NB4 (cell line): ENCODE results near the genes HOXA5 and HOXA9.

DNA sequence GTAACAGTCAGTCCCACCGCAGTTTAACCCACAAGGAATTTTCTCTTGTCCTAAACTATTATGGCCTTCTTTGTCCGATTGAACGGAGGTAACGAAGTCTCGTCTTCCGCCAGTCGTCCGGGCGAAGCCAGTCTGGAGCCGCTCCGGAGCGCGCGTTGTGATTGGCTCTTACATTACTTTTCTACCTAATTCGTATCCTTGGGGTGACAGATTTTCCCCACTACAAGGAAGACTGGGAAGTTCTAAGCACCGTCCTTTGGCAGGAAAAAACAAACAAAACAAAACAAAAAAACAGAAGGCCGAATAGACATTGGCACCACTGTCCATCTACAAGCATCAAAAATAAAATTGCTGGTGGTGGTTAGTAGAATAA, 576 bp upstream of the SKAP2 start:
- RRBS: no CpG with 5 or more reads among the region's 17 CpGs

DNA sequence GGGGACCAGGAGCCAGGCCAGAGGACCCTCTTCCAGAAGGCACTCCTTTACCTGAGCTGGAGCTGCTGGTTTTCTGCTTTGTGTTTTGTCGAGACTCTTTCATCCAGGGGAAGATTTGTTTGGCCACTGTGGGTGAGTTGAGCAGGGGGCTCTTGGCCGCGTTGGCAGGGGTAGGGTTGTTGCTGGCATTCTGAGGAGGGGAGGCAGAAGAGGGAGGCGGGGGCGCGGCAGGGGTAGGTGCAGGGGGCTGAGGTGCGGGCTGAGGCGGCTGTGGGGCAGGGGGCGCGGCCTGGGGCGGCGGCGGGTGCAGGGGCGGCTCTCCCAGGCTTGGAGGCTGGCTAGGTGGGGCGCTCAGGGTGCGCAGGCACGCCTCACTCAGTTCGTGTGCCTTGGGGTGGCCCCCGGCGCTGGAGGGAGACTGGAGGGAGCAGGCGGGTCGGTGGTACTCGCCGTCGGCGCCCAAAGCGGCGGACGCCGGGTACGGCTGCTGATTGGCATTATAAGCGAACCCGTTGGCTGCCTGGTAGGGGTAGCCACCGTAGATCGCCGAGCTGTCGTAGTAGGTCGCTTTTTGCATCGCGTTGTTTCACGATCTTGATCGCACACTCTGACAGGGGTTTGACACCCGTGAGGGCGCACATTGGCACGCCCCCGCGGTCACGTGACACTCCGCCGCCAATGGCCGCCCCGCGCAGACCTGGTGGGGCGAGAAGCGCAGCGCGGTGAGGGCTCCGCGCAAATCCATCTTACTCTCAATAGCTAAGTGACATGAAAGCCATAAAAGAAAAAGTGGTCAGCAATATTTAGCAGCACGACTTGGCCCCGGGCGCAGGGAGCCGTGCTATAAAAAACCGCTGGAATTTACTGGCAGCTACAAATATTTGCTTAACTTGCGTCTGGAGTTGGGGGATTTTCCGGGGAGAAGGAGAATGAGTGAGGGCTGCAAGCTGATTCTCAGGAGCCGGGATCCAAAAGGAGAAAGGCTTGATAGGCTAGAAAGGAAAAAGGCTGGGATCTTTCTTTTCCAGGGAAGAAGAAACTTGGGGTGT, 7.9 kb upstream of the HOXA2 start:
- RRBS: 97% methylated on average over 17 of the region's 67 CpGs

GRCh38 chr7:27111113-27112015, 8.9 kb upstream of the HOXA2 start:
- RRBS: no CpG with 5 or more reads among the region's 10 CpGs

GRCh38 chr7:27121833-27122451, 8.6 kb downstream of the HOXA4 start:
- RRBS: no CpG with 5 or more reads among the region's 24 CpGs

DNA sequence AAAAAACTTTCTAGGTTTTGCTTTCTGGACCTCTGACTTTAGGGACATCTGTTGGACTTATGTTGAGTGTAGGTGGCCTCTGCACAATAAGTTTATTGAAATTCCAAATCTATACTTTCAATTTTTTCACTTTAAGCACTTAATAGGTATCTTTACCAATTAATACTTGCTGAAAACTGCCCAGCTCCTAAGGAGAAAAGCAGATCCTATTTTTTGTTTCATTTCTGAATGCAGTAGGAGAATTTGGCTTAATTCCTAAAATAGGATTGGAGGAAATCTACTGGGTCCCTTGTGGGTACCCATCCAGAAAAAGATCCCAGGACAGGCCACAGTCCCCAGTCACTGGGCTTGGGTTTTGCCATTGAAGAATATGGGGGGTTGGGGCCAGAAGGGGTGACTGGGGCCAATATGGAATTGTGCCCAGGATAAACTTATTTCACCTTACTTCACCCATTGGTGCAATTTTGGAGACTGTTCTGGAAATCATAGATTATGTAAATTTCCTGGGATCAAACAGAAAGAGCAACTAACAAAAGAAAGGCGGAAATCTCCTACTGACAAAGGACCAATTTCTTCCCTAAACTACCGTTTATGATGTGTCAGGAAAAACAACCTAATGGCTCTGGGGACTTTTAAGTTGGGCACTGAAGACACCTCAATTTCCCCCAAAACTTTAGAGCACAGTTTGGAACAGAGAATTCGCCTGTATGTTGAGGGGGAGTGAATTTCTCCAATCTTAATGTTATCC, 5.0 kb downstream of the HOXA5 start:
- RRBS: no CpG with 5 or more reads among the region's 3 CpGs

DNA sequence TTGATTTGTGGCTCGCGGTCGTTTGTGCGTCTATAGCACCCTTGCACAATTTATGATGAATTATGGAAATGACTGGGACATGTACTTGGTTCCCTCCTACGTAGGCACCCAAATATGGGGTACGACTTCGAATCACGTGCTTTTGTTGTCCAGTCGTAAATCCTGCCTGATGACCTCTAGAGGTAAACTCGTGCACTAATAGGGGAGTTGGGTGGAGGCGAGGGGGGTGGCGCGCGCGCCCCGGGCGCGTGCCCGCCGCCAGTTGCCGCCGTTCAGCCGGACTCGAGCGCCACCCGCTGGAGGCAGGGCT, at the start of gene HOXA5:
TSS of gene HOXA5 (minus strand) at position 54 of the 310 bp plus-strand sequence.
- RRBS: 98% methylated on average over 11 of the region's 26 CpGs

DNA sequence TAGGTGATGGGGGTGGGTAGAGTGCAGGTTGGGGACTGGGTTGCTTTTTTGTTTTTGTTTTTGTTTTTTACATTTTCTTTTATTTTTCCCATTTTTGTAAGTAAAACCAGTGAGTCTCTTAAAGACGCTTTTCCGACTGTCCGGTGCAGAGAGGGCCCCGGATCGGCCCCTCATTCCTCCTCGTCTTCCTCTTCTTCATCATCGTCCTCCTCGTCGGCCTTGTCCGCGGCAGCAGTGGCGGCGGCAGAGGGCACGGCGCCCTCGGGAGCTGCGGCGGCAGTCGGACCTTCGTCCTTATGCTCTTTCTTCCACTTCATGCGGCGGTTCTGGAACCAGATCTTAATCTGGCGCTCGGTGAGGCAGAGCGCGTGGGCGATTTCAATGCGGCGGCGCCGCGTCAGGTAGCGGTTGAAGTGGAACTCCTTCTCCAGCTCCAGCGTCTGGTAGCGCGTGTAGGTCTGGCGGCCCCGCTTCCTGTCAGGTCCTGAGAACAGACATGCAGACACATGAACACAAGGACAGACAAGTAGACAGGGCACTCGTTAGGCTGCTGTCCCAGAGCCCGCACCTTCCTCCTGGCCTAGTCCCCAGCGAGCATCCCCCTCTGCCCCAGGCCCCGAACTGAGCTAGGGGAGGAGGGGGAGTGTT, 1.6 kb downstream of the HOXA7 start:
- RRBS: no CpG with 5 or more reads among the region's 42 CpGs

DNA sequence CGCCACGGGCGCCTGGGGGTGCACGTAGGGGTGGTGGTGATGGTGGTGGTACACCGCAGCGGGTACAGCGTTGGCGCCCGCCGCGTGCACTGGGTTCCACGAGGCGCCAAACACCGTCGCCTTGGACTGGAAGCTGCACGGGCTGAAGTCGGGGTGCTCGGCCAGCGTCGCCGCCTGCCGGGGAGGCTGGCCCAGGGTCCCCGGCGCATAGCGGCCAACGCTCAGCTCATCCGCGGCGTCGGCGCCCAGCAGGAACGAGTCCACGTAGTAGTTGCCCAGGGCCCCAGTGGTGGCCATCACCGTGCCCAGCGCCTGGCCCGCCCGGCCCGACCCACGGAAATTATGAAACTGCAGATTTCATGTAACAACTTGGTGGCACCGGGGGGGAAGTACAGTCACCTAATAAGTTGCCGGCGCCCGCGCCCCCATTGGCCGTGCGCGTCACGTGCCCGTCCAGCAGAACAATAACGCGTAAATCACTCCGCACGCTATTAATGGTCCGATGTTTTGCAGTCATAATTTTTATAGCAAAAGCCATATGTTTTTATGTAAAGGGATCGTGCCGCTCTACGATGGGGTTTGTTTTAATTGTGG, at the start of gene HOXA9:
TSS of gene HOXA9 (minus strand) at position 377 of the 594 bp plus-strand sequence.
- RRBS: no CpG with 5 or more reads among the region's 57 CpGs

GRCh38 chr7:27173572-27174006, 531 bp downstream of the HOXA10 start:
- RRBS: 1% methylated on average over 8 of the region's 52 CpGs

GRCh38 chr7:27176383-27176743, 2.2 kb upstream of the HOXA10 start:
- RRBS: no CpG with 5 or more reads among the region's 5 CpGs

DNA sequence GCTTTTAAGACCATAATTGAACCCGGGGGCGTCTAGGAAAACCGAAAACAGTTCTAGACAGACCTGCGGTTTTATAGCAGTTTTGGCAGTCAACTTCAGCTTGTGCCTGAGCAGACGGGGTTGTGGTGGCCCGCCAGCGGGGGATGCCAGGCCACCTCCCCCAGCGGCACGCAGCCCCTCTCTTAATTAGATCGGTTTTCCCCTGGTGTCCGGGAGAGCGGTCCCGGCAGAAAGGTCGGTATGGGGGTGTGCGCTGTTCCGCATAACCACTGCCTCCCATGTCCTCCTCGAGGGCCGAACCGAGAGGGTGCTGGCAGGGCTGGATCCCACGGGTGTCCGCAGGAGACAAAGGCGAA, 2.7 kb upstream of the HOXA11 start:
- RRBS: no CpG with 5 or more reads among the region's 22 CpGs

DNA sequence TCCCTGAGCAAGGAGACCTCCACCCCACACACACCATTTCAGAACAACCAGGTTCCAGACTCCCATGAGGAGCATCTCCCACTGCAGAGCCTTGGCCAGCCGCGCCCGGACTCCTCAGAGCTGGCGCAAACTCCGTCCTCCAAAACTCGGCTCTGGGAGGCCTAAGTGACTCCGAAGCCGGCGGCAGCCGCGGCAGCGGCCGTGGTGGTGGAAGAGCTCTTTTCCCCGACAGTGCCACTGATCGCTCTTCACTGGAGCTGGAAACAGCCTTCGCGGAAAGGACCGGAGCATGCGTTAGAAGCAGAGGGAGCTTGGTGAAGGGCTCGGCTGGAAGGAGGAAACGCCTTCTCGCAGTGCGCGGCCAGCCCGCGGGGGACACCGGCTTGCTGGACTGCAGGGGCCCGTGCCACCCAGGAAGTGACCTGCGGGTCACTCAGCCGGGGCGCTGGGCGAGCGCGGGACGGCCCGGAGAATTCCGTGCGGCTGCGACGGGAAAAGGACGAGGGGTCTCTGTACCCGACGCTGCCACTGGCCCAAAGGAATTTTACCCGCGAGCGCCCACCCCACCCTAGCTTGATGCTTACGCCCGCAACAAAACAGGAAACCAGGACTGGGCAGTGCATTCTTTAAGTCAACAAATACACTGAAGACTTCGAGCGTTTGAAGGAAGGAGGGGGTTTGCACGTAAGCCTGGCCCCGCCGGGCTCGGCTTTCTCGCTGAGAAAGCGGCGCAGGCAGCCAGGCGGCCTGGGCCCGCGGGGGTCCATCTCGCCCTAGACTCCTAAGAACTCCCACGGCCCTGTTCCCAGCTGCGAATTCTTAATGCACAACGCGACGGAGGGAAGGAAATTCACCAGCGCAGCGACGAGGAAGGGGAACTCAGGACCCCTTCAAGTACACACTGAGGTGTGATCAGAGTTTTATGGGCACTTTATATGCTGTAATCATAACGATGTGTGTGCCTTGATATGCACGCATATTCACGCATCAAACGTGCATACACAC, 5.2 kb upstream of the HOXA13 start:
- RRBS: 96% methylated on average over 17 of the region's 73 CpGs

DNA sequence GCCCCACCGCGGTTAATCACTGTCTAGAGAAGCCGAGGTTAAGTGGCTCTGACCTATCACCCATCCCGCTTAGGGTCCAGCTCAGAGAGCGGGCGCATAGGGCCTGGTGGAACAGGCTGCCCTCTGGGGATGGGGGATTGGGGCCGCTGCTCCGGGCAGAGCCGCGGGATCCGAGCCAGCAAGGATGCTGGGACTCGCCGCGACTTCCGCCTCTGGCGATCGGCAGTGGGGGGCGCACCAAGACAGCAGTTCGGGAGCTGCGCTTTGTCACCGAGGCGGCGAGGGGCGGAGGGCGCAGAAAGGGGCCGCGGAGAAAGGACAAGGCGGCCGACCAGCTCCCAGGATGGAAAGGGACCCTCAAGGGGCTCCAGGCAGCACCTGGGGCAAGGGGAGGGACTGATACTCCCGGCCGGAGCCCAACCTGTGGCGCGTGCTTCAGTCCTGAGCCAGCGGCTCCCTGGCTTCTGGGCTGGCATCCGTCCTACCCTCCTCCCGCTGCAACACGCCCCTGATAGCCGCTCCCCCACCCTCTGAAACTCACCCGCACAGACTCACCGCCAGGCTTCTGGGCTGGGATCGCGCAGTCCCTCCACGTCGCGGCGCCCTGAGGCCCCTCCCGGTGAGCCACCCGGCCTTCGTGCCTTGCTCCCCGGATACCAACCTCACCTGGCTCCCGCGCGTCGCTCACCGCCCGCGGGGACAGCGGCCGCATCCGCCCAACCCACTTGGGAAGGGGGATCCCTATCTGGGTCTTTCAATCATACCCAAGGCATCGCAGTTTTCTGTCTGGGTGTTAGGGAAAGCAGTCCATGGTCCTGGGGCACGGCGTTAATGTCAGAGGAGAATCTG, 7.1 kb upstream of the EVX1 start:
- RRBS: no CpG with 5 or more reads among the region's 63 CpGs

GRCh38 chr7:27698003-27698363, 35.3 kb upstream of the HIBADH start:
- RRBS: no CpG with 5 or more reads among the region's 3 CpGs

- RRBS: no CpG with 5 or more reads among the region's 2 CpGs
These were observed 4.2 kb upstream of the TAX1BP1 start for GRCh38 chr7:27735742-27736198.

DNA sequence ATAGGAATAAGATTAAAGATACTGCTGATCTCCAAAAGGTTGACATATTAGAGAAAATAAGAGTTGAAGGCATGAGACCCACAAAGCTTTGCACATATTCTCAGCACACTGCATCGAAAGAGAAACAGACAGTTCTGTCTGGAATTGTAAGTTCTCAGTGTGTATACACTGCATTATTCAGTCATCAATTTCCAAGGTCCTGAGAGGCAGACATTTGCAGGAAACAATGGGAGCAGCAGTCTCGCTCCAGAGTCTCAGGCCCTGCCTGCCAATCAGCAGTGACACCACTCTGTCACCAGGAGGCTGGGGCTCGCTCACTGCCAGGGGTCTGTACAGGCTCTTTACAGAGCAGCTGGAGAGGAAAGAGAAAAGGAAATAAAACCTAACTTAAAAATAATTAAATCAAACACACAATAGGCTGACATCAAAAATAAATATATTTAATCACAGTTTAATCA, 36.3 kb downstream of the JAZF1 start:
- RRBS: no CpG with 5 or more reads among the region's 3 CpGs

- RRBS: no CpG with 5 or more reads among the region's 2 CpGs
These were observed 260.3 kb downstream of the CREB5 start for GRCh38 chr7:28672615-28673037.

DNA sequence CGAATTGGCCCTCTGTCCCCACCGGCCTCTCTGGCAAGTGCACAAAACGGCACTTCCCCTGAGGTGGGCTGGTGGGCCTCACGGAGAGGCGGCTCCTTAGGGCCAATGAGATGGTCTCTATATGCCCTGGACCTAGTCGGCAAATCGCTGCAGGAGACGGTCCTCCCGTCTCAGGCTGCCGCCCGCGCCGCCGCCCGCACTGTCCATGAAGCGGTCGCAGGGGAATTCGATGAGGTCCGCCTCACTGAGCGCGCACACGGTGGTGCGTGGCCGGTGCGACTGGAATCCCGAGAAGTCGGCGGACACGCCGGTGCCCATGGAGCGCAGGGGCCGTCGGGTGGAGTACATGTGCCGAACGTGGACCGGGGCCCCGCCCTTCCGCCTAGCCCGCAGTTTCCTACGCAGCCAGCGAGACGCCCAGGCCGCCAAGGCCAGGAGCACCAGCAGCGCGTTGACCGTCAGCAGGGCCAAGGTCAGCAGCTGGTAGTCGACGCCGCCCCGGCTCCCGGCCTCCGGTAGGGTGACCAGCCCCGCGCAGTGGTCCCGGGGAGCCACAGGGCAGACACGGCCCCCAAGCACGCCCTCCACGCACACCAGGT, 2.6 kb downstream of the TRIL start:
- RRBS: 74% methylated on average over 7 of the region's 58 CpGs

DNA sequence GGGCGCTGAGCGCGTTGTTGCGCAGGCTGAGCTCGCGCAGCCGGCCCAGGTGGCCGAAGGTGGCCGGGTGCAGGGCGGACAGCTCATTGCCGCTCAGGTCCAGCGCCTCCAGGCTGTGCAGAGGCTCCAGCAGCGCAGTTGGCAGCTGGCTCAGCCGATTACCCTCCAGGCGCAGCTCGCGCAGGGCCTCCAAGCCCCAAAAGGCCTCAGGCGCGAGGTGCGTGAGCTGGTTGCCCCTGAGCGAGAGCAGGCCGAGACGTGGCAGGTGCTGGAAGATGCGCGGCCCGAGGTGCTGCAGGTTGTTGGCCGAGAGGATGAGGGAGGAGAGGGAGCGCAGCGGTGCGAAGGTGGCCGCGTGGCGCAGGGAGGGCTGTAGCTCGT, 1.1 kb downstream of the TRIL start:
- RRBS: 50% methylated on average over 7 of the region's 34 CpGs

GRCh38 chr7:28984554-28984847, 26.4 kb upstream of the TRIL start:
- RRBS: no CpG with 5 or more reads among the region's 1 CpG